ENCODE measurements around a stretch of chr7.

DNA sequence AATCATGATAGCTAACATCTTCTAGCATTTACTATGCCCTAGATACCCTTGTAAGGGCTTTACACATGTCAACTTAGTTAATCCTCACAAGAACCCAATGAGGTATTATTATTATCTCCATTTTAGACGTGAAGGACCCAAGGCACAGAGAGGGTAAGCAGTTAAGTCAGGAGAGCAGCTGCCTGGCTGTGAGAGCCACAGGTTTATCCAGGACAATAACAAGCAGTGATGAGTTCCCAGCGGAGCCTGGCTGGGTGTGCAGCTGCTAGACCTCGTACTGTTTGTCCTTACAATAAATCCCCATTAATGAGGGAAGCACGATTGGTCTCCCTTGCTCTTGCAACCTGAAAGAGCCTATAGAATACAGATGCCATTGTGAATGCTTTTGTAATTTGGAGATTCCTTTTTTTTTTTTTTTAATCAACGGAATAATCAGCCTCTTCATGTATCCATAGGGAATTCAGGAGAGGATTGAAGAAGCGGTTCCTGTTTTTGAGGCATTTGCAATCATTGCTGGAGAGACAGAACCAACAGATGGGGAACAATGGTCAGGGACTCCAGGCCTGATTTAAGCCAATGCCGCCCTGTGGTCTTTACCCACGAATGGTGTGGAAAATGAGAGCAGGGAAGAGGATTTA, 12.4 kb upstream of the ASB4 start:
- PRO-cap, 4 experiments, result no peak in any of the 4 experiments
- RAMPAGE, long total RNA, 2 experiments, result no peak in any of the 2 experiments

GRCh38 chr7:95550613-95551003, 45.7 kb downstream of the PDK4 start:
- PRO-cap, 4 experiments, result peak in 4 of 4 experiments; most common plus-strand start chr7:95550762 (in 1); most common minus-strand start chr7:95550774 (in 4)
- RAMPAGE, long total RNA, 2 experiments, result no peak in any of the 2 experiments

DNA sequence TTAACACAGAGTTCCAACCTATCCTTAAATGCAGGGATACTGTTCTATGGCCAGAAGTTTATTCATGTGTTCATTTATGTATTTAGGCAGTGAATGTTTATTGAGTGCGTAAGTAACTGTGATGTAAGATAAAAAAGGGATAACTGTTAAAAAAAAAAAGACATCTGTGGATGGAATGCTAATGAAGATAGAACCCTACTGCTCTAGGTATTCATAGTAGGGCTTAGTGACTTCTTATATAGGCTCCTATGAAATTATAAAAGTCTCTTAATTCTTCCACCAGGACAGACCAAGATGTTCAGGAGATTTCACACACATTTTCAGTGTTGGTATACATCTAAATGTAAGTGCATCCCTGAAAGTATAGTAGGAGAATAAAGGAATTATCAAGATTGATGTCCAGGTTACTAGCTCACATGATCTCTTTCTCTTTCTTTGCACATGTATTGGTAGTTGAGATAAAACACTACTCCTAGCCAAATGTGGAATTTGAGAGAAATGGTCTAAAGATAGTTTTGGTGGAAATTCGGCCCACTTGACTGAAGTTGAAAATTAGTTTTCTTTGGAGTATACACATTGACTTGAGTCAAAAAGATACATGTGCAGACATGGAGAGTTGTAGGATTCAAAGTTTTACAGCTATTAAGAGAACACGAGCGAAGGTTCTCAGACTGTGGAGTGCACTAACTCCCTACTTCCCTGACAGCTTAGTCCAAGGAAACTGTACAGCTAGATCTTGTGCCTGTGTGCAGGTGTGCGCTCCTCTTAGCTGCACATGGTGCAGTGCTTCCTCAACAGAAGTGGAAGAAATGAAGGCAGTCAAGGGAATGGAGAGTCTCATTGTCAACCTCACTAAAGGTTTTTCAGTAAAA, 14.0 kb downstream of the PDK4 start:
- PRO-cap, 4 experiments, result no peak in any of the 4 experiments
- RAMPAGE, long total RNA, 2 experiments, result no peak in any of the 2 experiments

DNA sequence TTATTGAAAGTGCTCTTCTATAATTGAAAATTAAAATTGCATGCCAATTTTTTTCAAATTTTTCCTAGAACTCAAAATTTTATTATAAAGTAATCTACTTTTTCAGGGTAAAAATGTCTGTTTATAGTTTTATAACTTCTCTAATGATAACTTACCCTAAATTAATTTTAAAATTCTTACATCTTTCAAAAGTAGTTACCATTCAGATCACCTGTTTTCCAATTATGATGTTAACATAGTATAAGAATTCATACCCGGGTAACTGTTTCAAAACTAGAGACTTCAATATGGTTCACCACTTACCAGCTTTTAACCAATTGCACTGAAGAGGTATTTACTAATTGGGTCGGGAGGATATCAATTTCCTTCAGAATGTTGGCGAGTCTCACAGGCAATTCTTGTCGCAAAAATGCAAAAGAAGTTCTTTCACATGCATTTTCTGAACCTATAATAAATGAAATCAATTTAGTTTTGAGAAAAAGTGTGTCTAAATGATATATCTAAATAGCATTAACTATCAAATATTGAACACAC, 1.5 kb downstream of the PDK4 start:
- PRO-cap, 4 experiments, result peak in 2 of 4 experiments; most common plus-strand start position 370 of the sequence (in 2); most common minus-strand start position 220 of the sequence (in 1)
- RAMPAGE, long total RNA, 2 experiments, result no peak in any of the 2 experiments

DNA sequence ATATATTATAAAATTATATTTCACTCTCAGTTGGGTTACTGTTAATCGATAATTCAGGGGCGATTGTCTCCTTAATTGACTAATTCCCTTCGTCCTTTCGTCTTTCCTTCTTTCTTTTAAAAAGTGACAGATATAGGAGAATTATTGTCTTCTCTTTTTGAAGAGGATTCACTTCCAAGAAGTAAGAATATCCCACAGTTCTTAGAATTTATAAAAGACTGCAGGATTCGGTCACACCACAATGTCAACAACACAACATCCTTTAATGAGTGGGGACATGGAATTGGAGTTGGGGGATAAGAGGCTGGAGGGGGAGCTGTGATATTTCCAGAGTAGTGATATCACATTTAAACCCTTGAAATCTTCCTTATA, 1.1 kb downstream of the PDK4 start:
- PRO-cap, 4 experiments, result no peak in any of the 4 experiments
- RAMPAGE, long total RNA, 2 experiments, result no peak in any of the 2 experiments

DNA sequence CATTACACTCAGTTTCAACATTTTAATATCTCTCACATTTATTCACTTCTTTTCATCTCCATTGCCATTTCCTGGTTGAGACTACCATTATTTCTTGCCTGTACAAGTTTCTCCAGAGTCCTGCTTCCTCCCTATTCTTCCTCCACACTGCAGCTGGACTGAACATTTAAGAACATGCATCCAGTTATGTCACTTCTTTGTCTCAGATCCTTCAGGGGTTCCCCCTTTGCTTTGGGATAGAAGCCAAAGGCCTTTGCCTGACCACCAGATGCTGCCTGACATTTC, 84.8 kb upstream of the PDK4 start:
- PRO-cap, 4 experiments, result peak in 1 of 4 experiments; most common minus-strand start position 160 of the sequence (in 1)
- RAMPAGE, long total RNA, 2 experiments, result no peak in any of the 2 experiments

GRCh38 chr7:95774196-95774501, 1.8 kb downstream of the DYNC1I1 start:
- PRO-cap, 4 experiments, result no peak in any of the 4 experiments
- RAMPAGE, long total RNA, 2 experiments, result no peak in any of the 2 experiments

- PRO-cap, 4 experiments, result no peak in any of the 4 experiments
- RAMPAGE, long total RNA, 2 experiments, result no peak in any of the 2 experiments
These were observed 207.7 kb downstream of the DYNC1I1 start for GRCh38 chr7:95979828-95980612.

DNA sequence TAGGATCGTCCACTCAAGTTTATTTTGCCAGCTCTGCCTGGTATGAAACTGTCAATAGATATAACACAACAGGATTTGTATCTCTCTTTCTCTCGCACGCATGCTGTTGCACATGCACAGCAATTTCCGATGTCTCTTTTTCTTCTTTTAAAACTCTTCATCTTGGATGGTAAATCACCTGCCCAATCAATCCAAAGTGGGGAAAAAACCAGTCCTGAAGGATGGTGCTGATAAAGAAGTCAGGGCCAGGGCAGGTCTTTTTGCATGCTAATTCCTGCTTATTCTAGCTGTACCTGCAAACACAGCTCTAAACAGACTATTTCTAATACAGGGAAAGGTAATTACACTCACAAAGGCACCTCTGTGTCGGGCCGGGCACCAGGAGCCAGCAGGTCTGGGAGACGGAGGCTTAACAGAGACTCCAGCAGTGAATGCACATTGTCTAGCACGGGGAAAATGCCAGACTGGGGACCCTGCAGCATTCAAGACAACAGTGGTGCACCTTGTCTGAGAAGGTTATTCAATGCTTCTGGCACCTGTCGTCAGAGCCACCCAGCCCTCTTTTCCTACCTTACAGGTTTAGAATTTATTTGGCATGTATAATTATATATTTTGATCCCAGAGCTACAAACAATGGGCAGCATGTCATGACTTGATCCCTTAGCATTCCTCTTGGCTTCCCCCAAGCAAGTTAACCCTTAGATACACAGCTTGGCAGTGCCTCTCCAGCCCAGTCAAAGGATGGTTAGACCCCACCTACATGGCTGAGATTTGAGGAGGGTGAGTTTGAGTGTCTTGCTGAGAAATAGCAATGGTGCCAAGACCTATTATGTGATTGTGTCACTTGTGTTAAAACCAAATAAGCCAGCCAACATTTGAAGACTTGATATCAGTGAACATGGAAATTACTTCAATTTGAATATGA, 185.2 kb downstream of the SLC25A13 start:
- PRO-cap, 4 experiments, result peak in 2 of 4 experiments; most common minus-strand start position 740 of the sequence (in 2)
- RAMPAGE, long total RNA, 2 experiments, result no peak in any of the 2 experiments

DNA sequence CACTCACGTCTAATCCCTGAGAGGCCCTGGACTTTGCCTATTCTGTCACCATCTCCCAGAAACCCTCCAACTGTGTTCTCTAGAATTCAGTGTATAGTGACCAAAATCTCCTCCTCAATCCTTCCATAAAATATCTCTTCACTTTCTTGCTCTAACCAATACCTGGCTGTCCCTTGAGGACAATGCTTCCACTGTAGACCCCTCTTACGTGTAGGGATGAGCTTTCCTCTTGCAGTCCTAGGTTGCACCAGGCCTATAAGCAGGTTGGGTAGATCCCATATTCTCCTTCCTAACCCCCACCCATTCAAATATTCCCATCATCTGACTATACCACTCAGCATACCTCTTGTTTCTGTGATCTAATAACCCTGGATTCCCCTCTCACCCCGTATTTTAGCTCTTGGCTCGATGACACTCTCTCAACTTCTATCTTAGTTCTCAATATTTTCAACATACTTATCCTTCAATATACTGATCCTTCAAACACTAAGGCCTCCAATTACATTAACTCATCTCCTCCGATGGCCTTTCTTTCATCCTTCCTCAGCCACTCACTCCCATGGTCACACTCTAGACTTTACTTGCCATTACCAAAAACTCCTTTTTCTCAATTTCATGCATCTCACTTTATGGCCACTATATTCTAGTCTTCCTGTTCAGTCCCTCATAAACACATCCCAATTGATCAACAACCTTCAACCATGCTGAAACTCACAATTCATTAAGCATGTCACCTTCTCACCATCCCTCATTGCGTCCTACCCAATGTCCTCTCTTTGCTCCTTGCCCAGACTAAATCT, 58.4 kb downstream of the SLC25A13 start:
- PRO-cap, 4 experiments, result no peak in any of the 4 experiments
- RAMPAGE, long total RNA, 2 experiments, result start-site peak on the minus strand in 1 of 2 experiments, centred at position 388 of the sequence, 11 reads per replicate

DNA sequence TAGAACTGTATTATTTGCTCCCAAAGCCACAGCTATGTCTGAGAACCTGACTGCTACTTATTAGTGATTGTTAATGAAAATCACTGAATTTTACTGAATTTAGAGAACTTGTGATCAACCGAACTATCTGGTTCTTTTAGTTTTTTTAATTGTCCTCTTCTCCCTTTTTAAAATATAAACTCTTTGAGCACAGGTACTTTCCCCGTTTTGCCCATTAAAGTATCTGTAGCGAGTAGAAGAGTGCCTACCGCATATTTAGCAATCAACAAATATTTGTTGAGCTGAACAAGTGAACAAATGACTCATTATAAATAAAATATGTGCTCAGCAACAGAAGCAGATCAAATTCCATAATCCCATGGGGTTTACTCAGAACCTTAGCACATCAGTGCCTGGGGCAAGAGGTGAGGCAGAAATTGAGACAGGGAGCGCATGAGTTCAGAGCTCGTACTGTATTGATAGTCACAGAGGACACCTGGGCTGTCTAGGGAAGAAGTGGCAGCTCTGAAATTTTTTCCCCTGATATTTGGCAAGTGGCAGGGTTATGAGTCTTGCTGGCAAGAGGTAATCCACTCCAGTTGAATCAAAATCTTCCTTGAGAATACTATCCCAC, 161.0 kb downstream of the SEM1 start:
- PRO-cap, 4 experiments, result peak in 4 of 4 experiments; most common plus-strand start position 412 of the sequence (in 4); most common minus-strand start position 215 of the sequence (in 1)
- RAMPAGE, long total RNA, 2 experiments, result no peak in any of the 2 experiments

- PRO-cap, 4 experiments, result no peak in any of the 4 experiments
- RAMPAGE, long total RNA, 2 experiments, result no peak in any of the 2 experiments
These were observed 76.7 kb upstream of the SEM1 start for GRCh38 chr7:96786366-96786783.

DNA sequence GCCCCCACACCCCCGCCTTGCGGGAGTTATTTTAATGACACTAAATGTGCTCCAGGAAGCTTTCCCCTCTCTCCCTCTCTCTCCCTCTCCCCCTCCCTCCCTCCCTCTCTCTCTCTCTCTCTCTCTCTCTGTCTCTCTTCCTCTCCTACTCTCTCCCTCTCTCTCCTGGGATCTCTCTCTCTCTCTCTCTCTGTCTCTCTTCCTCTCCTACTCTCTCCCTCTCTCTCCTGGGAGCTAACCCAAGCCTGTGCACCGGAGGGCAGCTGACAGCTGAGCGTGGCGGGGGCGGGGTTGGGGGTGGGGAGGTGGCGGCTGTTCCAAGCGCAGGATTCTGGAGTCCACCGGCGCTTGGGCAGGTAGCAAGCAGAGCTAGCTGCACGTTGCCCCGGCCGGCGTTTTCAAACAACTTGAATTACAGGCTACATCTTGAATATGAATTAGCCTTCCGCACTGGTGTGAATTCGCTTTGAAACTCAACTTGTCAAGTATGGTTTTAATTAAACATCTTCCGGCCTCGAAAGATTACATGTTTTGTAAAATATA, 9.3 kb upstream of the DLX6 start:
- PRO-cap, 4 experiments, result no peak in any of the 4 experiments
- RAMPAGE, long total RNA, 2 experiments, result no peak in any of the 2 experiments

DNA sequence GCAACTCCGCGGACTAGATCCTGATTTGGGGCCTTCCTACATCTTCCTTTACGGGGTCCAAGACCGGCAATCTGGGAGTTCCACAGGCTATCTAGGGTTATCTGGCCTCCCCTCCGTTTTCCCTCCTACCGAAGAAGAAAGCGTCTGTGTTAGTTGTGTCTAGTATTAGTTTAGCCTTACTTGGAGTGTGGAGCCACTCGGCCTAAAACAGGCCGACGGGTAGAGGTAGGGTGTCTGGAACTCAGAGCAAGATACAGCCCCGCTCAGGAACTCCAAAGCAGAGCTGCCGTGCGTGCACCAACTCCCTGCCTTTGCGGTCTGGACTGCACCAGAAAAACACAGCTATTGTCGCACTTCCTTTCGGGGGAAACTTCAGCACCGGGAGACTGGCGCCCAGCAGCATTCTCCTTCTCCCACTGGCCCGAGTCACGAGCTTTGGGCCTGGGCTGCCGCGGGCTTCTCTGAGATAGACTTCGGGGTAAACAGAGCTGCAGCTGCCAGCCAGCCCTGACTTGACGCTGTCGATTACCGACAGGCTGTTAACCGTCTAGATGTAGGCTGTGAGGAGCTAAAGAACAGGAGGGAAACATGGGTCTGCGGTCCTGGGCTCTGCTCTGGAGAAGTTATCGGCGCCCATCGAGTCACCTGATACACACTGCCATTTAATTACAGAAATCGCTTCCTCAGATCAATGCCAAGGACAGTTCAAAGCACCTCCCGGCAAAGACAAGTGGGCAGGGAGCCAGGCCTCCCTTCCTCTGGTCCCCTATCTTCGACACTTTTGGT, 1.7 kb upstream of the DLX5 start:
- PRO-cap, 4 experiments, result no peak in any of the 4 experiments
- RAMPAGE, long total RNA, 2 experiments, result no peak in any of the 2 experiments

DNA sequence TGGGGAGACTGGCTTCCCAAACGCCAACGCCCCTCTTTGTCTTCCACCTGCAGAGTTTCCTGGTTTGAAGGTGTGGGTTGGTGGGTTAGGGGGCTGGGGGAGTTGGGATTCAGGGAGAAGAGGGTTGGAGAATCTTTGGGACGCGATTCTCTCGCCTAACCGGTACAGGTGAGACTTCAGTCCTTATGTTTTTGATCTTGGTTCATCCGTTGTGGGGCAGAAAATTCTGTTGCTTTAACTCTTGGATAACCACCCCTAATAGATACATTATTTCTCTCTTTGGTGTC, 352 bp downstream of the TAC1 start:
- PRO-cap, 4 experiments, result no peak in any of the 4 experiments
- RAMPAGE, long total RNA, 2 experiments, result no peak in any of the 2 experiments

DNA sequence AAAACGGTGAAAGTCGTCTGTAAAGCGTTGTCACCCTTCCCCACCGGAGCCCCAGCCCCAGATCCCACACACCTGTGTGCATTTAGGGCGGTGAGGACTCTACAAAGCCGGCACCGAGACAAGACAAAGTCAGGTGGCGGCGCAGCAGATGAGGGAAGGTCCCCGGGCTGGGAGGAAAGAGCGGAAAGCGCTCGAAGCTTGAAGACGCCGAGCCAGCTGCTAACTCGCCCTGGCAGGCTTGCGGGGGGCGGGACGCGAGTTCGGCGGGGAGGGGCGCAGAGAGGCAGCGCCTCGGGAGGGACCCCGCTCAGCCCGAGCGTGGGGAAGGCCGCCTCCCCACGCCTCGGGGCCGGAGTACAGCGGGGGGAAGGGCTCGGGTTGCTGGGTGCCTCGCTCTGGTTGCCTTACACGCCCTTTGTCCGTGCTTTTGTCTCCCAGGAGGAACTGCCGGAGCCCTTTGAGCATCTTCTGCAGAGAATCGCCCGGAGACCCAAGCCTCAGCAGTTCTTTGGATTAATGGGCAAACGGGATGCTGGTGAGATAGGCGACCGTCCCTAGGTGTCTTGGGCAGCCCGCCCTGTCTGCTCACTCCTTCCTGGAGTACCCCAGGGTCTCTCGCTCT, 1.5 kb downstream of the TAC1 start:
- PRO-cap, 4 experiments, result no peak in any of the 4 experiments
- RAMPAGE, long total RNA, 2 experiments, result no peak in any of the 2 experiments

GRCh38 chr7:98177347-98178240, 33.6 kb upstream of the BHLHA15 start:
- PRO-cap, 4 experiments, result no peak in any of the 4 experiments
- RAMPAGE, long total RNA, 2 experiments, result no peak in any of the 2 experiments

DNA sequence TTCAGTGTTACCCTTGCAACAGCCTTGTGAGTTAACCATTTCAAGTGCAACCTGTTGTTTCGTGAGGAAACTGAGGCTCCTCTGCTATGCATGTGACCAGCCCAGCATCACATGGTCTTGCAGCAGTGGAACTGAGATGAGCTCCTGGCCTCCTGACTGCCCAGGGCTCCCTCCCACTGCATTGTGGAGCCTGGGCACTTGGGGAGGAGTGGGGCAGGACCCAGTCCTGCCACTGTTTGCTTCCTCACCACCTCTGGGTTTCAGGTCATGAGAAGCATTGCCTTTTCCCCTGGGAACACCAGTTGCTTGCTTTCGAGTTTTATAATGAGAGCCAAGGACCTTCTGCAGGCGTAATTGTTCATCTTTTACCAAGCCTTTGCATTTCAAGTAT, 32.4 kb upstream of the BHLHA15 start:
- PRO-cap, 4 experiments, result no peak in any of the 4 experiments
- RAMPAGE, long total RNA, 2 experiments, result no peak in any of the 2 experiments

DNA sequence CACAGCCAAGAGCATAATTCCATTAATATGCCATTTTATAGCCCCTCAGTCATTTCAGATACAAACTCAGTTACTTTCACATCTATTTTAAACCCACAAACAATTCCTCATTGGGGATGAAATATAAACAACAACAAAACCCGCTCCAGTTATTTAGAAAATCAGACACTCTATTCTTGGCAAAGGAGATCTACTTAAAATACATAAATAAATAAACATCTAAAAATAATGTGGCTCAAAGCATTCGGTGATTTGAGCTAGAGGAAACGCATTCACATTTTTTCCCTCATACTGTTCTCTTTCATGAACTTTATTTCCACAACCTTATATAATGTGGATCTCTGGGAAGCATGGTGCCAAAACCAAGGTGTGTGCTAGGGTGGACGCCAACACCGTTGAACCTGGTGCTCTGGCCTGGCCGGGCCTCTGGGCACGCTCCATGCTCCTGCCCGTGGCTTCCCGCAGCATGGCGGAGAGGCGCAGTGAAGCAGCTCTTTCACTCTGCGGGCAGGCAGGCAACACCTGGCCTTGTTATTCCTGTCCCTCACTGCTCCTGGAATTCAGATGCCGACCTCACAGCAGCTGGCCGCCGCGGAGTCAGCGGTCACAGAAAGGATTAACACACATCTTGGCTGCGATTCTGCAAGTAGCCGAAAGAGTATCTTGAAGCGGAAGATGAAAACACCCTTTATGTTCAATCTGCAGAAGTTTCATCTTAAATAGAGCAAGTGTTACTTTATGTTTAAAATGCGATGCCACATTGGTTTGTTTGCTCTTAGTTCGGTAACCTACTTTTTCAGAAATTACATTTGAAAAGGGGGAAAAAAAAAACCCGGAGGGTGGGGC, 41.9 kb downstream of the BRI3 start:
- PRO-cap, 4 experiments, result no peak in any of the 4 experiments
- RAMPAGE, long total RNA, 2 experiments, result no peak in any of the 2 experiments

DNA sequence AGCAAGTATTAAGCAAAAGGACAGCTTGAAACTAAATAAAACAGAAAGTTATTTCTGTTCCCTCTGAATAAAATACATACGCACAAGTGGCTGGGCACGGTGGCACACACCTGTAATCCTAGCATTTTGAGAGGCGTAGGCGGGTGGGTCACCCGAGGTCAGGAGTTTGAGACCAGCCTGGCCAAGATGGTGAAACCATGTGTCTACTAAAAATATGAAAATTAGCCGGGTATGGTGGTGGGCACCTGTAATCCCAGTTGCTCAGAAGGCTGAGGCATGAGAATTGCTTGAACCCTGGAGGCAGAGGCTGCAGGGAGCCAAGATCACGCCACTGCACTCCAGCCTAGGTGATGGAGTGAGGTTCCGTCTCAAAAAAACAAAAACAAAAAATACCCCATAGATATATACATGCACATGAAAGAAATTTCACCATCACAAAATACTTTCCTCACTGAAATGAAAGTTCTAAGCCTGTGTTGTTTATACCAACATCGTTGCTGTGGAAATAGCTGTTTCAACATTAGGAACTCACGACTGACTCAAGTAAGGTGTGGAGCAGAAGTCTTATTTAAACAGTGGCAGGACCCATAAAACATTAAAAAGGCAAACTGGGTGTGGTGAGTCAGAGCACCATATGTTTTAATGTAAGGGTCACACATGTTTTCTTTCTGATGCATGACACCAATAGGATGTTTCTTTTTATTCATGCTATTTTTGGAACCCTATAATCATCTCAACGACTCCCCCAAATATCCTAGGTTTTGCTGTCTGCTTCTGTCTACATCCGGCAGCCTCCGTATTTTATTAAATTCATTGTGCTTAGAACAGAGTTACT, 48.4 kb downstream of the BAIAP2L1 start:
- PRO-cap, 4 experiments, result no peak in any of the 4 experiments
- RAMPAGE, long total RNA, 2 experiments, result no peak in any of the 2 experiments